GM19240 (cell line): ENCODE data around the gene USP14.

- RRBS = no CpG with 5 or more reads among the region's 42 CpGs
Observed at GRCh38 chr18:73240-73680, 23.8 kb upstream of the TUBB8B start.

- RRBS = no CpG with 5 or more reads among the region's 6 CpGs
Observed at GRCh38 chr18:109025-109584, 49.3 kb upstream of the USP14 start.

- RRBS = no CpG with 5 or more reads among the region's 8 CpGs
Observed at GRCh38 chr18:136311-136934, 21.9 kb upstream of the USP14 start.

DNA sequence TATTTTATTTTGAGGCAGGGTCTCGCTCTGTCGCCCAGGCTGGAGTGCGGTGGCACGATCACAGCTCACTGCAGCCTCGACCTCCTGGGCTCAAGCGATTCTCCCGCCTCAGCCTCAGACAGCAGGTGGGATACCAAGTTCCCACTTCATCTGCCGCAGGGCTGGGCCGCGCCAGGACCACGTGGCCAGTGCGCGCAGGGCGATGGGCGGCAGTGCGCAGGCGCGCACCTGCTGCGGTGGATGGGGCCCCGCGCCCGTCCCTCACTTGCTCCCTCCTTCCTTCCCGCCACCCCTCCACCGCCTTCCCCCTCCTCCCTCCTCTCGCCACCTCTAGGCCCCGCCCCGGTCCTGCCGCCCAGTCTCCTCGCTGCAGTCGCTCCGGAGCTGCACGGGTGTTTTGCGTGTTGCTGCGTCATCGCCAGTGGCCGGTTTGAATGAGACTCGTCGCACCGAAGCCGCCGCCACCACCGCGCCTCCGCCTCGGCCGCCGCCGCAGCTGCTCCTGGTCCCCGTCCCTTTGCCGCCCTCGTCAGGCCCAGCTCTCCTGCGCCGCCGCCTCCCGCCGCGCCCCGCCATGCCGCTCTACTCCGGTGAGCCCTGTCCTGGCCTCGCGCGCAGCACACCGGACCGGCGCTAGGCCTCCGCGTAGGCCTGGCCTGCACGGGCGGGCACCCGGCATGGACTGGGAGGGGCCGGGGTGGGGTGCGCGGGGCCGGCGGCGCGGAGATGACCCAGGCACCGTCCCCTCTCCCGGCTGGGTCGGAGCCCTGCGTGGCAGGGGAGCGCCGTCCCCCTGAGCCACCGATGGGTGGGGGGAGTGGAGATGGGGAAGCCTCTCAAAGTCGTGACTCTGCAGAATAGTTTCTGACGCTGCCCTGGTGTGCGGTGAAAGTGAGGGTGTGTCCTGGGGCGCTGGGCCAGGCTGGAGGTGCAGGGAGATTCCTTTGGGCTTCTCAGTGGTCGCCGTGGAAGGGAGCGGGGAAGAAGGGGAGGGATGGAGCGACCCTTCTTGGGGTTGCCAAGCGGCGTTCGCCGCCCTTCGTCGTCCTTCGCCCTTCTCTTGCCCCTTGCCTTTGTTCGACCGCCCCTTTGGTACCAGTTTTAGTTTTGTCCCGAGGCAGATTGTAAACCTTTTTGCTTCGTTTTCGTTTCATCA, at the start of gene USP14:
Gene USP14 (plus strand): TSS at position 433 of the 1,156 bp plus-strand sequence.
- RRBS = 2% methylated on average over 23 of the region's 105 CpGs

- RRBS = no CpG with 5 or more reads among the region's 5 CpGs
Observed at GRCh38 chr18:194825-196071, 36.9 kb downstream of the USP14 start.

DNA sequence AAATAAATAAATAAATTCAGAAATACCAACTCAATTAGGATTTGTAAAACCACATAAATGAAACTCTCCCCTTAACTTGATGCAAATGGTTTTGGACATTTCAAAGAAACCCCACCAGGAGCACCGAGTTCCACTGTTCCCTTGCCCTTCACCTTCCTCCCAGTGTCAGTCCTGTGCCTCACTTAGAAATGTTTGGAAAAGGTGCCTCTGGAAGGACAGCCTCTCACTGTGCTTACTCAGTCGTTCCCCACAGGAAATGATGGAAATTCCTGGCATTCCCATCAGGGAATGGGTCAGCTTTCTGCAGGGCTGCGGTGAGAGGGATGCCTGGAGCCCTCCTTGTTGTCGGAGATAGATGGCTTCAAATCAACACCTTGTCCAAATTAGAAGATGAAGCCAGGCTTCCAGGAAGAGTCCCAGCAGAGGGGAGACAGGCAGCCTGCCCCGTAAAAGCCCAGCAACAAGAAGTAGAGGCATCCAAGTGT, 25.4 kb downstream of the COLEC12 start:
- RRBS = no CpG with 5 or more reads among the region's 5 CpGs

- RRBS = 99% methylated on average over 4 of the region's 11 CpGs
Observed at GRCh38 chr18:514237-514558, 13.7 kb upstream of the COLEC12 start.

- RRBS = no CpG with 5 or more reads among the region's 8 CpGs
Observed at GRCh38 chr18:688227-688952, 24.0 kb downstream of the ENOSF1 start.

DNA sequence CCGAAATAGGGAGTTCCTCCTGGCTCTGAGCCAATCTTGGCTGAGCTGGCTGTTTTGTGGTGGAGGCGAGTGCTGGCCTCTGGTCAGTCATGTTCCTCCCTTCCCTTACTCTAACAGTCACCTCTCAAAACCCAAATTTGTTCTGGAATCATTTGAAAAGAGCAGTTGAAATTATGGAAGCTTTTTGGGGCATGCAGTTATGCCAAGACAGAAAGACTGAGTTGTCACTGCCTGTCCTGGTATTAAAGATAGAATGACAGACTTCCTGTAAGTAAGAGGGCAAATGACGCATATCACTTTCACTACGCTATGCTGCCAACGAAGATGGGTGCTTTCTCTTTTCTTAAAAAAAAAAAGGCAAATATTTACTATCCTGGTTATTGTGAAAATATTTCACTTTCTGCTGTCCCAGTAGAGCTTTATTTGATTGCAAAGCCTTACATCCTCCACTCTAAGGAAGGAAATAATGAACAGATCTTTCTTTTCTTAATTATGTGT, 607.3 kb downstream of the ADCYAP1 start:
- RRBS = no CpG with 5 or more reads among the region's 5 CpGs

DNA sequence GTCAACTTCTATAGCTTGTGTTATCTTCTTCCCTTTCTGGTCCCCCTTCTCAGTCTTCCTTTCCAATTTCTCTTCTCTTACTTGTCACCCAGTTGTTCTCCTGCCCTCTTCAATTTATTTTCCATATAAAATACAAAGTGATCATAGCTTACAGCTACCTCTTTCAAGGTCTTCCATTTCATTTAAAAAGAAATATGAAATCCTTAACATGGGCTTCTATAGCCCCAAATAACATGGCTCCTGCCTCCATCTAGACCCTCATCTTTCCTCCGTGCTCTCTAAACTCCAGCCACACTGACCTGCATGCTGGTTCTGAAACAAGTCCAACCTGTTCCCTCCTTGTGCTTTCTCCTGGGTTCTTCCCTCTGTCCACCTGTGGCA, 443.9 kb downstream of the METTL4 start:
- RRBS = no CpG with 5 or more reads among the region's 1 CpG

DNA sequence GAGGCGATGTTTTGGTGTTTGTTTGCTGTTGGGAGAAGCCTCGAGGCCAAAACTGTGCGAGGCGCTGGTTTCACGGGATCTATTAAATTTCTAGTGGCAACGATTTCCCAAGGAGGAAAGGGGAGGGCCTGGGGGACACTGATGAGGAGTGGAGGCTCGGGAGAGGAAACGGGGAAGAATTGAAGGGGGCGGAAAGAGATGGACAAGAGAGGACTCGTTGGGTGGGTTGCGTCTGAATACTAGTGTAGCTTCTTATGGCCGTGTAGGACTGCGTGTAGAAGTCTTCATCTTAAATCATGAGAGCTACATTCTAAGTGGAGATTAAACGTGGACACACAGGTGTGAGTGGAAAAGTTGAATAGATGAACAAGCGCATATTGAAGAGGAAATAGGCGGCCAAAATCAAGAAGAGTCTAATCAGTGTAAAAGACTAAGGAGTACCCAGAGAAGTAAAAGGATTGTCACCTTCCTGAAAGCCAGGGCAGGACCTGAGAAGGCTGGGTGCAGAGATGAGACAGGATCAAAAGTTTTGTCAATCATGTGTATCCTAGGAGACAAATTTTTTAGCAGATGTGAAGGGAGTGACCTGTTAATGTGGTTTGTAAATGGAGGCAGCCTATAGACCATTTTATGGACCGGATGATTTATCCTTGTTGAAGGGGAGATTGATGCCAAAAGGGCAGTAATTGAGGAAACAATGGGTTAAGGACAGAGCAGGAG, 578 bp downstream of the NDC80 start:
- RRBS = no CpG with 5 or more reads among the region's 17 CpGs

DNA sequence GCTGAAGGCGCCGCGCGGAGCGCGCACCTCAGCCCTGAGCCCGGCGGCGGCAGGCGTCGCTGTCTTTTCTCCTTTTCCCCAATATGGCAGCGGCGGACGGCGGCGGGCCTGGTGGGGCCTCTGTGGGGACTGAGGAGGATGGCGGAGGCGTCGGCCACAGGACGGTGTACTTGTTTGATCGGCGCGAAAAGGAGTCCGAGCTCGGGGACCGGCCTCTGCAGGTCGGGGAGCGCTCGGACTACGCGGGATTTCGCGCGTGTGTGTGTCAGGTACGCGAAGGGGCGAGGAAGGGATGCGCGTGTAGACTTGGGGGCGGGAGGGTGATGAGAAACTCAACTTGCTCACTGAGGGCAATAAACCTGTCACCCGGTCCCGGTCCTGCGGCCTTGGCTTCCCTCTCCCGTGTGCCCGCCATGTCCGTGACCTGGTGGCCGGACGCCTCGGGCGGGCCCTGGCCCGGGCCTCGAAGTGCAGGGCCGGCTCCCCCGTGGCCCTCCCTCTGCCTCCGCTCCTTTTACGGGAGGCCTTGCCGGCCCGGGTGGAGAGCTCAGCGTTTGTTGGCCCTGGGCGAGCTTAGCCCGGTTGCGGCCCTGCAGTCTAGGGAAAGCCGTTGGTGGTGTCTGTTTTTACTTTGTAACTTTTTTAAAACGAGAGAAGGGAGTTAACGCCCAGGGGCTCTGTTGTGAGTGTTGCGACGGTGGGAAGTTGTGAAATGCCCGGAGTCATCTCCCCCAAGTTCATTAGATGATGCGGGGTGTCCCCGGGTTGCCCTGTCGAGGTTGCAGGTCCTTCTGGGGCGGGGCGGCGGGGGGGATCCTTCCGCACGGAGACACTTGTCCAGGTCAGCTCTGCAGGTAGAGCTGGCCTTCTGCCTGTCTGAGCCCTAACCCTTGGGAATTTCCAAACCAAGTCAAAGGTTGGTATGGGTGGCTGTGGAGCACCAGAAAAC, 741 bp downstream of the SMCHD1 start:
- RRBS = 3% methylated on average over 22 of the region's 76 CpGs

- RRBS = no CpG with 5 or more reads among the region's 3 CpGs
Observed at GRCh38 chr18:2697758-2698113, 42.2 kb downstream of the SMCHD1 start.

DNA sequence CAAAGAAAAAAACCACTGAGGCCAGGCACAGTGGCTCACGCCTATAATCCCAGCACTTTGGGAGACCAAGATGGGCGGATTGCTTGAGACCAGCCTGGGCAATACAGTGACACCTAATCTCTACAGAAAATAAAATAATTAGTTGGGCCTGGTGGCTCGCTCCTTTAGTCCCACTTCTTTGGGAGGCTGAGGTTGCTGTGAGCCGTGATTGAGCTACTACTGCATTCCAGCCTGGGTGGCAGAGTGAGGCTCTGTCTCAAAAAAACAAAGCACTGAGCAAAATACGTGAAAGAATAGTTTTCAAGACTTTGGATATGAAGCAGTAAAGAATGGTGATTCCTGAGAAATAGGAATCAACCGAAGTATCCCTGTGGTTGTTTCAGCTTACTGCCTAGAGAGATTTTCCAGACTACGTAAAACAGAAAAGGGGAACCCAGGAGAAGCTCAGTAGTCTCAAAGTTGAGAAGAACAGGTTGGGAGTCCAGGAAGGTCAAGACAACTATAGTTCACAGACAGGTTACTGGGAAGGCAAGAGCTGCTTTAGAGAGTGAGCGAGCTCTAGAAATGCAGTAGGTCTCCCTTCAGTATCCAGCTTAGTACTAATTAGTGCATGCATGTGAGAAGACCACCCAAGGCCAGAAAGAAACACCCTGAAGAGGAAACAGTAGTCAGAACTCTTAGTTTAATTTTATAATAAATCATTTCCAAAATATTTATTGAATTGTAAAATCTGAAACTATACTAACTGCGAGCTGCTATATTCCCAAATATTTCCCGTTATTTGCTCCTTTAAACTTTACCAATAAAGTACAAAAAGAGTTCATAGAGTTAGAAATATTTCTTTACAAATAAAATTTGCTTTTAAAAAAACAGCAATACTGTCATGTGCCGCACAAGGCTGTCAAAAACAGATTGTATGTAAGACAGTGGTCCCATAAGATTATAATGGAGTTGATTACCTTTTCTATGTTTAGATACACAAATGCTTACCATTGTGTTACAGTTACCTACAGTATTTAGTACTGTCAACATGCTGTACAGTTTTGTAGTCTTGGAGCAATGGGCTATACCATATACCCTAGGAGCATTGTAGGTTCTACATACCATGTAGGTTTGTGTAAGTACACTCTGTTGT, 55.1 kb upstream of the EMILIN2 start:
- RRBS = no CpG with 5 or more reads among the region's 11 CpGs

DNA sequence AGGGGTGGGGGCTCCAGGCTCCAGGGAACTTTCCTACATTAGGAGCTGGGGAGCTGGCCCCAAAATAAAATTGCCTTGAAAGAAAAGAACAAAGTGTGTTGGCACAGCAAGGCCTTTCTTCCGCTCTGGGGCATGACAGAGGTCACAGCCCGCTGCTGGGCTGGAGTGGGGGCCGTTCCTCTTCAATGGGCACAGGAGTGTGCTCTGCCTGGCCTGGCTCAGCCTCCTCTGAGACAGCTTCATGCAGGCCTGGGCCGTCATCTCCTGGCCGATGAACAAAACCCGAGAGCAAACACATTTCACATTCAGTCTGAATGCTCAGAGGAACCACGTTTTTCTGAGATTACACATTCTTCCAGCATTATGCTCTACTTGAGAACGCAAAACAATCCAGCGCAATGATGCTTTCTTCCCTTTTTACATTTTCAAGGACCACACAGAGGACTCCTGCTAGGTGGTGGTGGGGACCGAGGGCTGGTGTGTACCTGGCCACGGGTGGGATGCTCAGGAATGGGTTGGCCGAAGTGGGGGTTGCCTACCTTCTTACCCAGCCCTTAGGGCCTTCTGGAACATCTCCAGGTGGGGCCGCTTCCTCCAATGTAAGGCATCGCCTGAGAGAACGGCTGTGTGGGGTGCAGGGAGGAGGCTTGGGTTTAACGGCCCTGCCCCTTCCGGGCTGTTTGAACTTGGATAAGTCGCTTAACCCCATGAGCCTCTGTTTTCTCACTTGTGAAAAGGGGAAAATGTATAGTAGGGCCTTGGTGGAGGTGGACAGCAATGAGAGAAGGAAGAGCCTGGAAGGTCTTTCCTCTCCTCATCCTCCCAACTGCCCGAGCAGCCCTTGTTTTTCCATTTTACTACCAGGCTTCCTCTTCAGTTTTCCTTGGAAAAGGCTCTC, 34.9 kb downstream of the EMILIN2 start:
- RRBS = no CpG with 5 or more reads among the region's 19 CpGs

- RRBS = no CpG with 5 or more reads among the region's 12 CpGs
Observed at GRCh38 chr18:2891778-2892282, 45.0 kb downstream of the EMILIN2 start.

- RRBS = no CpG with 5 or more reads among the region's 16 CpGs
Observed at GRCh38 chr18:2901270-2902144, 54.7 kb downstream of the EMILIN2 start.

- RRBS = no CpG with 5 or more reads among the region's 22 CpGs
Observed at GRCh38 chr18:2913246-2913955, 66.6 kb downstream of the EMILIN2 start.

GRCh38 chr18:2919402-2919977, 72.7 kb downstream of the EMILIN2 start:
- RRBS = no CpG with 5 or more reads among the region's 10 CpGs